Heart left ventricle (tissue), 7 donors: ENCODE results near the gene DSP.

DNA sequence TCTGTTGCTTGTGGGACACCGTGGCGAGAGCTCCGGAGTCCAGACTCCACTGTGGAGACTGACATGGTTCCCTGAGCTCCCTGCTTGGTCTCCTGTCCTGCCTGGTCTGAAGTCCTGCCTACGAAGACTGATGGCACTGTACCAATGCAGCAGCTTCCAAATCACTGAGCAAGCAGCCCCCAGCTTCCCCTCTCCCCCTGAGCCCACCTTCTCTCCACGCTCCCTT lies 162.2 kb downstream of the LY86 start:
- PRO-cap, 6 experiments = no peak in any of the 6 experiments
- RAMPAGE, long total RNA, 2 experiments = no peak in any of the 2 experiments
- RRBS = no CpG with 5 or more reads among the region's 5 CpGs

- PRO-cap, 6 experiments = no peak in any of the 6 experiments
- RAMPAGE, long total RNA, 2 experiments = no peak in any of the 2 experiments
- RRBS = no CpG with 5 or more reads among the region's 4 CpGs
These were observed 182.0 kb downstream of the LY86 start for GRCh38 chr6:6770541-6770823.

- PRO-cap, 6 experiments = no peak in any of the 6 experiments
- RAMPAGE, long total RNA, 2 experiments = no peak in any of the 2 experiments
- RRBS = 29% methylated on average over 1 of the region's 21 CpGs
These were observed 214.9 kb downstream of the LY86 start for GRCh38 chr6:6803079-6804115.

DNA sequence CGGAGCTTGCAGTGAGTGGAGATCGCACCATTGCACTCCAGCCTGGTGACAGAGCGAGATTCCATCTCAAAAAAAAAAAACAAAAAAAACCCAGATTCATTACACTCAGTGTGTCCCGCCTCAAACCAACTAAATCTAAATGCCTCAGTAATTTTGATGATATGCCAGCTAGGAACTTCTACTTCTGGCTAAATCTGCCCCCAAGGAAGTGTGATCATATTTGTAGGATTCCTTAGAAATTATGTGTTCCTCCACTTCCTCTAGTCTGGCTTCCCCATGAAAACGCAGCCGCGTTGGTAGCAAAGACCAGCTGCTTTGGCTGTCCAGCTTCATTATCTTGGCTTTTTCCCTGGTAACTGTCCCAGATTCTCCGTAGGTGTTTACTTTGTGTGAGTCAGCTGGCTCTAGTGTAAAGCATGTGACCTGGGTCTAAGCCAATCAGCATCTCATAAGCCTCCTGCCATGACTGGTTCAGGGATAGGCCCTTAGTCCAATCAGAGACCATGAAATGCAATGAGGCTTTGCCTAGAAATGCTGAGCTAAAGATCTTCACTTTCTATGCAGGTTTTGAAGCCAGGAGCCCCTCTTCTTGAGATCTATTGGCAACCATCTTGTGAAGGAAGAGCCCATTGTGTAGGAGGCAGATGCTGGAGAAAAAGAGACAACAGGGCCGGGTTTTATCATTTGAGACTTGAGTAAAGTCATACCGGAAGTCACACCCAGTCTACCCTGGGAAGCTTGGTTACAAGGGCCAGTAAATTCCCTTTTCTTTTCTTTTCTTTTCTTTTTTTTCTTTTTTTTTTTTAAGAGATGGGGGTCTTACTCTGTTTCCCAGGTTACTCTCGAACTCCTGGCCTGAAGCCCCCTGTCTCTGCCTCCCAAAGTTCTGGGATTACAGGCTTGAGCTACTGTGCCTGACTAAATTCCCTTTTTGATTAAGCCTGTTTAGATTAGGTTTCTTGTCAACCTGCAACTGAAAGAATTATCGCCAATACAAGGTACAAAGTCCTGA lies 256.6 kb upstream of the RREB1 start:
- PRO-cap, 6 experiments = peak in 2 of 6 experiments; most common minus-strand start position 339 of the sequence (in 1)
- RAMPAGE, long total RNA, 2 experiments = no peak in any of the 2 experiments
- RRBS = no CpG with 5 or more reads among the region's 12 CpGs

DNA sequence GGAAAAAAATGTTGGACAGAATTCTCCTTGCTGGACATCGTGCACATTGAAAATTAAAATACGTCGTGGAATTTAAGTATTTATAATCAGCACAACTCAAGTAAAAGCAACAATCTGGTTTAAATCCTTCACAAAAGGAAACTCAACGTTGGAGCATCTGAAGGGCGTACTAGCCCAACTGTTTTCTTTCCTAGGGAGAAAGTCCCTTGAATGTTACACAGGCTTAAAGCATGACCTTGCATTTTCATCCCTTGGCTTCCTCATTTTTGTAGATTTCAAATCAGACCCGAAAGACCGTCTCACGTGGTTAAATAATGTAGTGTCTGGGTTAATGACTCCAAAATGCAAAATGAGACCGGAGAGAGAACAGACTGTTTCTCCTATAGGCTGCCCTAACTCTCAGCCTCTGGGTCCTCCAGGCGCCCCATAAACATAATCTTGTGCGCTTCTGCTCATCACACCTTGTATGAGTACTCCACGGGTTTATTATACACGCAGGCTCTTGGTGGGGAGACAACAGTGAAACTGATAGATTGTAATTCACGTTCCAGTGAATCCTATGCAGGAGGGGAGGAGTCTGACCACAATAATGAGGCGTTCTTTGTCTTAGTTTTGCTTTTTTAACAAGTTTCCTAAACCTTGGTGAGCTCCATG lies 249.1 kb upstream of the RREB1 start:
- PRO-cap, 6 experiments = peak in 1 of 6 experiments; most common plus-strand start position 347 of the sequence (in 1); most common minus-strand start position 185 of the sequence (in 1)
- RAMPAGE, long total RNA, 2 experiments = no peak in any of the 2 experiments
- RRBS = no CpG with 5 or more reads among the region's 15 CpGs

- PRO-cap, 6 experiments = no peak in any of the 6 experiments
- RAMPAGE, long total RNA, 2 experiments = no peak in any of the 2 experiments
- RRBS = no CpG with 5 or more reads among the region's 7 CpGs
These were observed 229.0 kb upstream of the RREB1 start for GRCh38 chr6:6878622-6879296.

- PRO-cap, 6 experiments = no peak in any of the 6 experiments
- RAMPAGE, long total RNA, 2 experiments = no peak in any of the 2 experiments
- RRBS = no CpG with 5 or more reads among the region's 10 CpGs
These were observed 216.5 kb upstream of the RREB1 start for GRCh38 chr6:6891001-6891853.

GRCh38 chr6:6975648-6976197 lies 132.0 kb upstream of the RREB1 start:
- PRO-cap, 6 experiments = peak in 4 of 6 experiments; most common plus-strand start chr6:6976069 (in 2); most common minus-strand start chr6:6976013 (in 2)
- RAMPAGE, long total RNA, 2 experiments = no peak in any of the 2 experiments
- RRBS = no CpG with 5 or more reads among the region's 7 CpGs

DNA sequence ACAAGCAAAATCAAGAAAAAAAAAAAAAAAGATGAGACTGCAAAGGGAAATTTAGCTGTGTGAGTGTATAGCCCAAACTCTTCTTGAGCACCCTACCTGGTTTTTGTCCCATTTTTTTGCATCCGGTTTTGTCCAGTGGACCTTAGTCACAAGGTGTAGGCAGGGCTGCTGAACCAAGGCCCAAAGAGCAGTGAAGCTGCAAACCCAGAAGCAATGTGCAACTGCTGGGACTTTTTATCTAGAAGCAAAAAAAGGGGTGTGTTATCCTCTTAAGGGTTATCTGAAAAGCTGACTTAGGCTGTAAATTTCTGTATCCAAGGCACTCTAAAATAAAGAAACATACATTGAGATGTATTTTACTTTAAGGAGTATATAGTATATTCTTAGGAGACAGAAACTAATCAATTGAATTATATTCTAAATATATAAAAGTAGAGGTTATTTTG lies 54.4 kb upstream of the RREB1 start:
- PRO-cap, 6 experiments = no peak in any of the 6 experiments
- RAMPAGE, long total RNA, 2 experiments = no peak in any of the 2 experiments
- RRBS = no CpG with 5 or more reads among the region's 1 CpG

DNA sequence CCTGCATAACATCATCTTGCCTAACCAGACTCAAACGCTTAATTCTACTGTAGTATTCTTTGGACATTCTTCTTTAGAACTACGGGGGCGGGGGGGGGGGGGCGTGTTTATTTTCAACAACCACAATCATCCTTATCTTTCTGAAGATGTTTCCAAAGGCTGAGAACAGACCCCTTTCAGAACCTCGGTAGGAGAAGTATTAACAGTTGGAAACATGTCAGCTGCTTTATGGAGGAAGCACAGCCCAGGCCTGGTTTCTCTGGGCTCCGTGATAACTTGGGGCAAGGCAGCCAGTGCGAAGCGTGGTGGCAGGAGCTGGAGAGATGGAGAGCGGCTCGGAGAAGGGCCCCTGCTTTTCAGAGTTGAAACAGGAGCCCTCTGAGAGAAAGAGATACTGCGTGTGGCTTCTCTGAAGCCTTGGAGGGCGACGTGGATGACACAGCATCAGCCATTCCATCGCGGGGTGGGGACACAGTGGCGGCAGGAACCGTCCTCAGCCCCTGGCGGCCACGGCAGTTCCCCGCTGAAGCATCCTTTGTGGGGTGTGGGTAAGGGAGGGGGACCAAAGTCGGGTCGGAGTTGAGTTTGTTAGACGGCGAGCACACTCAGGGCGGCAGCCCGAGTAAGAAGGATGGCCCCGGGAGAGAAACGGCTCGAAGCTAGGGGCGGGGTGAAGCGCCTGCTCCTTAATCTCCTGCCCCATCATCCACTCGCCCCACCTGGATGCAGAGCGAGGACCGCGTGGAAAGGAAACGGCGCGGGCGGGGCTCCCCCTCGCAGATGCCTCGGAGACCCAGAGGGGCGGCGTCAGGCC lies 1.1 kb upstream of the RREB1 start:
- PRO-cap, 6 experiments = no peak in any of the 6 experiments
- RAMPAGE, long total RNA, 2 experiments = no peak in any of the 2 experiments
- RRBS = no CpG with 5 or more reads among the region's 43 CpGs

DNA sequence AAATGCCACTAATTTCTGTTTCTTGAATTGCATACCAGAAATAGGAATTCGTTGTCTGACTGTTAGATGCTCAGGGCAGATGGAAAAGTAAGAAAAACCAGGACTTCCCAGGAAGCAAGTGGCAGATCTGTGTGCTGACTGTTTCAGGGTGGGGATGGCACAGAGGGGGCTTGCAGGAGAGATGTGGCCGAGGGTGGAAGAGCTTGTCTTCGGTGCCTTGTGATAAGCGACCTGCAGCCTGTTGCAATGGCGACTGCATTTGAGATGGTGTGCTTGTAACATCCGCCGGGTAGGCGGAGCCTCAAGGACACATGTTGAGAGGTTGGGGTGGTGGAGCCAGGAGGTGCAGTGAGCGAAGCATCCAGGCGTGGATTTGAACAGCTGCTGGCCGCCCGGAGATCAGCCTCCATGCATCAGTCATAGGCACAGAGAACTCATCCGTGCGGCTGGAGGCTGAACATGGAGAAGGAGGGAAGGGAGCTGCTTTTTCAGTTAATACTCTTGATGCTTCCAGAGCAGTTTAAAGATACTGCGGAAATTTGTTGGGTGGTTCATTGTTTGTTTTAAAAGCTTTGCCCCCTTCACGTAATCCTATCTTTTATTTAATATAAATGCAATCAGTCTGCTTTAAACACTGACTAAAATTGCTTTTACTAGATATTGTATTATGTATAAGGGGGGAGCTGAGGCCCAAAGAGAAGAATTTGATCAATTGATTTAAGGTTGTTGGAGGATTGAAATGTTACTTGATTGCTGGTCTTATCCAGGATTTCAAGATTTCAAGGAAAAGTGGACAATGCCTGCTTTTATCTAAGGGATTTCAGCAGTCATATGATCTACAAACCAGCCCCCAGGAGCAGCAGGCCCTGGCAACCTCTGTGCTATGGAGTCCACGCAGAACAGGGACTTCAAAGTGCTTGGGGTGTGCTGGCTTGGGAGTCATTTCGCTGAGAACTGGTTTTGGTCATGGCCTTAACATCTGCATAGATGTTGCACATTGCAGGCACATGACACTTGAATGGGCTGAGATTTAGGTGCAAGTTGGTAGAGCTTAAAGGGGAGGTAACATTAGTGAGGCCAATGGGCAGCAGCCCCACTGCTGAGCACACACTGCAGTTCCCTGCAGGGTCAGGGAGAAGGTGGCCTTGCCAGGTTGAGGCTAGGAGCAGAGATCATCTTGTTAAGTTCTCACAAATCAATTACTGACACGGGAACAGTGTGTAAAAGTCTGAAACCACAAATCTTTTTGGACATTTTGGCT lies 43.3 kb downstream of the RREB1 start:
- PRO-cap, 6 experiments = no peak in any of the 6 experiments
- RAMPAGE, long total RNA, 2 experiments = no peak in any of the 2 experiments
- RRBS = 83% methylated on average over 5 of the region's 19 CpGs

DNA sequence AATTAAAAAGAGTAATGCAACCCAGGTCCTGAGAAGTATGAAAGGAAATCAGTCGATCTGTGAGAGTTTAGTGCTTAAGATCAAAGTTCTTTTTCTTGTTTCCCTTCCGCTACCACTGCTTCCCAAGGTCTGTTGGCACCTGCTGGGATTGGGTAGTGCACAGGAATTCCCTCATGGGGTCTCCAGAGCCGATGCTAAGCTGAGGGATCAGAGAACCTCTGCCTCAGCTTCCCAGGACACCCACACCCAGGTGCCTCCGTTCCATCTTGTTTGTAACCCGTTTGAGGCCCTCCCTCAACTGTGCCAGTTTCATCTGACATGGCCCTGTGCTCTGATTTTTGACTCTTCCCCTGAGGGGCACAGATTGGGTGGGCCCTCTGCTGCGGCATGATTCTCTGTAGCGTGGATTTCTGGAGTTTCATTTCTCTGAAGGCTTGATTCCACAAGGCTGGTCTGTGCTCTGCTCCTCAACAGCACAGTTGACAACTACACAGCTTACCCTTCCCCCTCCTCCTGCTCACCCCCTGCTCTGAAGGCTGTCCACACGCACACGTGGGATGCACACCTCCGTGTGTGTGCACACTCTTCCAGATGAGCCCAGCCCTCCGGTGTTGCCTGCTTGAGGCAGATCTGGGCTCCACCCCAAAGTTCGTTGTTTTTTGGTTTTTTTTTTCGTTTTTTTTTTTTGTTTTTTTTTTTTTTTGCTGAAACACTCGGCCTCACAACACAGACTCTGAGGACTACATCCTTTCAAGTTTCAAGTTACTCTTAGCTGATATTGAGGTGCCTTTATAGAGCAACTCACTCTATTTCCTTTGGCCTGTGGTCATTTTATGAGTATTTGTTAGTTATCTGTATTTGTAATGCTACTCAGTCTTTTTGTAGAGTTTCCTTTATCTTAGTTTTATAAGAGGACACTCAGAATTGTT lies 88.0 kb downstream of the RREB1 start:
- PRO-cap, 6 experiments = no peak in any of the 6 experiments
- RAMPAGE, long total RNA, 2 experiments = no peak in any of the 2 experiments
- RRBS = no CpG with 5 or more reads among the region's 14 CpGs

GRCh38 chr6:7250509-7251425 lies 62.2 kb downstream of the SSR1 start:
- PRO-cap, 6 experiments = no peak in any of the 6 experiments
- RAMPAGE, long total RNA, 2 experiments = no peak in any of the 2 experiments
- RRBS = no CpG with 5 or more reads among the region's 15 CpGs

DNA sequence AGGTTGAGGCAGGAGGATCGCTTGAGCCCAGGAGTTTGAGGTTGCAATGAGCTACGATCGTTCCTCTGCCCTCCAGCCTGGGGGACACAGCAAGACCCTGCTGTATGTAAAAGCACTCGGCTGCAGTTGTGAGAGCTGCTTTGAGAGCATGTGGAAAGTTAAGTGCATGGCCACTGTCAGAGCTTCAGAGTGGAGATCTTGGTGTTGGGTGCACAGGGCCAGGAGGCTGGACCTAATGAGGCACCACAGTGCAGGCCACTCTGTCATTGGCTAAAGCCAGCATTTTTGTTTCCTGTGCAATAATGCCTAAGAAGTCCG lies 60.7 kb downstream of the SSR1 start:
- PRO-cap, 6 experiments = peak in 5 of 6 experiments; most common minus-strand start position 186 of the sequence (in 2)
- RAMPAGE, long total RNA, 2 experiments = no peak in any of the 2 experiments
- RRBS = no CpG with 5 or more reads among the region's 5 CpGs

DNA sequence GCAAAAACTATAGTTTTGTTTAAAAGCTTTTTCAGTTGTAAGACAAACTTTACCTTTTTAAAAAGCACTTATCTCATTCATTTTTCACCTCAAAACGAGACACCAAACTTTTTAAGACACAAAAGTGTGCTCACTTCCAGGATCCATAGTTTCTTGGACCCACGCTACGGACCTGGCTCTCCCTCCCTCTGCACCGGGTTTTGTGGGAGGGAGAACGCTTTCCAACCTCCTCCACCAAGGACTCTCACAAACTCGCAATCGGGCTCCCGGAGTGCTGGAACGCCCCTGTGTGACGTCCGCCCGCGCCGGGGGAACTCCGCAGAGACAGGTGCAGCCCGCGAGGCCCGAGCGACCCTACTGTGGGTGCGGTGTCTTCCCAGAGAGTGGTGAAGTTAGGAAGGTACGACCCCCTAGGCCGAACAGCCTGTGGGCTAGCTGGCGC lies 372 bp downstream of the CAGE1 start:
- PRO-cap, 6 experiments = peak in 4 of 6 experiments; most common plus-strand start position 299 of the sequence (in 2); most common minus-strand start position 254 of the sequence (in 4)
- RAMPAGE, long total RNA, 2 experiments = no peak in any of the 2 experiments
- RRBS = under 1% methylated on average over 11 of the region's 23 CpGs

GRCh38 chr6:7392758-7393361 lies 3.3 kb downstream of the RIOK1 start:
- PRO-cap, 6 experiments = no peak in any of the 6 experiments
- RAMPAGE, long total RNA, 2 experiments = no peak in any of the 2 experiments
- RRBS = no CpG with 5 or more reads among the region's 3 CpGs

DNA sequence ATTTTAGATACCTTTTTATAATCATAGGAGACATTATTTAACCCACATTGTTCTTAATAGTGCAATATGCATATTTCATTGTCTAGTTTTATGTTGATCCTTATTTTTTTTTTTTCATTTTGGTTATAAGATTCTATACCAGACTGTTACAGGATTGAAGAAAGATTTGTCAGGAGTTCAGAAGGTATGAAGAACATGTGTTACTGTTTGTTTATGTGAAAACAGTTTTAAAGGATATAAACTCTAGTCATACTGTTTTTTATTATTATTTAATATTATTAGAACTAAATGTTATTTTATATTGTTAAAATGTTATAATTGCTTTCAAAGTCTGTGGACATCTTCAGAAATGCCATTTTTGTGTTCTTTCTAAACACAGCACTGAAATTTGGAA lies 23.1 kb downstream of the RIOK1 start:
- PRO-cap, 6 experiments = no peak in any of the 6 experiments
- RAMPAGE, long total RNA, 2 experiments = no peak in any of the 2 experiments

GRCh38 chr6:7540359-7540877 lies 1.1 kb upstream of the DSP start:
- PRO-cap, 6 experiments = peak in 6 of 6 experiments; most common plus-strand start chr6:7540761 (in 6); most common minus-strand start chr6:7540582 (in 1)
- RAMPAGE, long total RNA, 2 experiments = no peak in any of the 2 experiments
- RRBS = no CpG with 5 or more reads among the region's 19 CpGs

- PRO-cap, 6 experiments = peak in 6 of 6 experiments; most common plus-strand start chr6:7542067 (in 5); most common minus-strand start chr6:7541377 (in 5)
- RAMPAGE, long total RNA, 2 experiments = start-site peak on the plus strand in 2 of 2 experiments, at chr6:7541528-7541736 at its widest, 569 to 1,180 reads per replicate; start-site peak on the minus strand in 2 of 2 experiments, at chr6:7541351-7541432 at its widest, 269 to 486 reads per replicate
- RRBS = 2% methylated on average over 58 of the region's 119 CpGs
These were observed at the start of gene DSP for GRCh38 chr6:7541052-7542186. Gene DSP (plus strand): TSS chr6:7541671.

DNA sequence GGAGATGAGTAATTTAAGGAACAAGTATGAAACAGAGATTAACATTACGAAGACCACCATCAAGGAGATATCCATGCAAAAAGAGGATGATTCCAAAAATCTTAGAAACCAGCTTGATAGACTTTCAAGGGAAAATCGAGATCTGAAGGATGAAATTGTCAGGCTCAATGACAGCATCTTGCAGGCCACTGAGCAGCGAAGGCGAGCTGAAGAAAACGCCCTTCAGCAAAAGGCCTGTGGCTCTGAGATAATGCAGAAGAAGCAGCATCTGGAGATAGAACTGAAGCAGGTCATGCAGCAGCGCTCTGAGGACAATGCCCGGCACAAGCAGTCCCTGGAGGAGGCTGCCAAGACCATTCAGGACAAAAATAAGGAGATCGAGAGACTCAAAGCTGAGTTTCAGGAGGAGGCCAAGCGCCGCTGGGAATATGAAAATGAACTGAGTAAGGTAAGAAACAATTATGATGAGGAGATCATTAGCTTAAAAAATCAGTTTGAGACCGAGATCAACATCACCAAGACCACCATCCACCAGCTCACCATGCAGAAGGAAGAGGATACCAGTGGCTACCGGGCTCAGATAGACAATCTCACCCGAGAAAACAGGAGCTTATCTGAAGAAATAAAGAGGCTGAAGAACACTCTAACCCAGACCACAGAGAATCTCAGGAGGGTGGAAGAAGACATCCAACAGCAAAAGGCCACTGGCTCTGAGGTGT lies 10.0 kb upstream of the SNRNP48 start:
- PRO-cap, 6 experiments = no peak in any of the 6 experiments
- RAMPAGE, long total RNA, 2 experiments = start-site peak on the plus strand in 1 of 2 experiments, centred at position 252 of the sequence, 731 reads per replicate
- RRBS = no CpG with 5 or more reads among the region's 13 CpGs